ENCODE measurements around a stretch of chr9.

GRCh38 chr9:113526880-113527354 lies 63.4 kb downstream of the RGS3 start:
- PRO-cap: no peak

DNA sequence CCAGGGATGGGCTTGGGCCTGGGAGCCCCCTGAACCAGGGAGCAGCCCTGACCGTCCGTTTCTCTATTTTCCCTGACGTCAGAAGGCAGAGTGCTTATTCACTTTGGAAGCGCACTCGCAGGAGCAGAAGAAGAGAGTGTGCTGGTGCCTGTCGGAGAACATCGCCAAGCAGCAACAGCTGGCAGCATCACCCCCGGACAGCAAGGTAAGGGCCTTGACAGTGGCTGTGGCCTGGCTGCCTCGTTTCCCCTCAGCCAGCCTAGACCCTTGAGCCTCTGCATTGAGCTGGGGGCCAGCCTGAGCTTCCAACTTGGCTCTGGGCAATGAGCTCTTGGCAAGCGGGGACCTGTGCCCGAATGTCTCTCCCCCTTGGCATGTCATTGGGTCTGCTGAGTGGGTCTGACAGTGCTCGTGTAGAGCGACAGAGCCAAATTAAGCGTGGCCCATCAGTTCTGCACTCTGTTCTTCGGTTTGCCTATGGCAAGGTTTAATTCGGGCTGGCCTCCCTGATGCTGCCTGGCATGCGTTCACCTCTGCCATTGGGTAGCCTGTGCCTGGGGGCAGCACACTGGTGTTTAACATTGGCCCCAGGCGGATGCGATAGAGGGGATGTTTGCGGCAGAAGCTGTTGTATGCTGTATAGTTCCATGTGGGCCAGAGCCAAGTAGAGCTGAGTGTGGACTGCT lies 73.3 kb downstream of the RGS3 start:
- PRO-cap: no peak

DNA sequence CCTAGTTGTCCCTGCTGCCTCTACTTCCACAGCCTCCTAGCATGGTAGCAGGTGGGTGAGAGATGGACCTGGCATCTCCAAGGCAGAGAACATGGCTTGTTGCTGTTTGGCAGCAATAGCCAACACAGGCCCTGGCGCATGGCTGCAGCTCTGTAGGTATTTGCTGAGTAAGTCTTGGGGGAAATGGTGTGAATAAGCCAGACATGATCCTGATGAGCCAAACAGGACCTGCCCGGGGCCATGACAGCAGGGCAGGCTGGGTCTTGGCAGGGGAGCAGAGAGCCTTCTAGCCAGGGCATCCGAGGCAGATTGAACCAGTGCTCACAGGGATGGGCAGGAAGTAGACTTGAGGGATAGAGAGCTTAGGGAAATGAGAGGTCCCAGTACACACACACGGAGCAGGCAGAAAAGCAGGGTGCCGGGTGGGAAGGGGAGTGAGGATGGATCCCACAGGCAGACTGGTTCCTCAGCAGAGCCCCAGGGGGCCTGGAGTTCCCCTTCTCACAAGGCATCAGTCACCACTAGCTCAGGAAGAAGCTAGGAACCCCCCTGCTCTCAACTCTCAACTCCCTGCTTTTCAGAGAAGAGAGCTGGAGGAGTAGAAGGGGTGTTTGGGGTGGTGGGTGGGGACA lies 111.0 kb downstream of the RGS3 start:
- PRO-cap: no peak

DNA sequence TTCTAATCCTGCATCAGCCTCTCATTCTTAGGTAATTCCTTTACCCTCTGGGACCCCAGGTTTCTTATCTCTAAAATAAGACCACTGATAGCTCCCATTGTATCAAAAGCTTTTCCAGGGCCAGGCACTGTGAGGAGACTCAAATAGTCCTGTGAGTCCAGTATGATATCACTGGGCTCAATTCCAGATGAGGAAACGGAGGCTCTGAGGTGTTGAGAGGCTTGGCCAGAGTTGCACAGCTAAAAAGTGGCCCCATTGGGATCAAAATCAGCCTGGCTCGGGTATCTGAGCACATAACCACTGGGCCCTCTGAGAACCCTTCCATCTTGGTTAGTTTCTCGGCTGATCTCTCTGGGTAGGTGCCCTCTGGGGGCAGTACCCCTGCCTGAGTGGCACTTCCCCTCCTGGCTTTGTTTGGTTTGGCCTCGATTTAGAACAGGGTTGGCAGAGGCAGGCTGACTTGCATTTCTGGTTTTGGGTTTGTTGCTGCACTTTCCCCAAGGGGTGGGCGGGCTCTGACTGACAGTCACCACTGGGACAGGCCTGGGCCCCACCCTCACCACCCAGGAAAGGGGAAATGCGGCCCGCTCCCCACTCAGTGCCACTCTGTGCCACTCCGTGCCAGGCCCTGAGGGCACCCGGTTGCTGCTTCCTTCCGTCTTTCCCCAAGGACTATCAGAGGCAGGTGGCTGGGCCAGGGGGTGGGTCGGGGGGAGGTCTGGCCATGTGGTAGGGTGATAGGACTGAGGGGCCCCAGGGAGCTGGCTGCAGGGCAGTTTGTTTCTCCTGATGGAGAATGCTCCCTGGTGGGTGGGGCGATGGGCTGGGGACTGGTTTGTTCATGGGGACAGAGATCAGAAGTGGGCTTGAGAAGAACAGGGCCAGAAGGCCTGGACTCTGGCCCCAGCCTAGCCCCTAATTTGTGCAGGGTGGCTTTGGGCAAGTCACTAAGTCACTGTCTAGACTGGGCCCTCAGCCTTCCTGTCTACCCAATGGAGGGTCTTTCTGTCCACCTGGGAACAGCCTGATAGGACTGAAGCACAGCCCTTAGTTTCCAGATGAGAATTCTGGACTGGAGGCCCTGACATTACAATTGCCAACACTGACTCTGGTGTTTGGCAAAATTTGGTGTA lies 117.2 kb downstream of the RGS3 start:
- PRO-cap: bidirectional peak, plus-strand start at position 333 of the sequence, minus-strand start at position 350 of the sequence; bidirectional peak, plus-strand start at position 614 of the sequence, minus-strand start at position 421 of the sequence

- PRO-cap: no peak
Measured at GRCh38 chr9:113591423-113592179, 128.1 kb downstream of the RGS3 start.

- PRO-cap: no peak
Measured at GRCh38 chr9:113620126-113621114, 156.9 kb downstream of the RGS3 start.

GRCh38 chr9:113624804-113625220 lies 161.3 kb downstream of the RGS3 start:
- PRO-cap: no peak

- PRO-cap: no peak
Measured at GRCh38 chr9:113675382-113676034, 200.6 kb upstream of the ZNF618 start.

GRCh38 chr9:113878994-113879843 lies 3.1 kb downstream of the ZNF618 start:
- PRO-cap: no peak

- PRO-cap: no peak
Measured at GRCh38 chr9:113955178-113955844, 79.2 kb downstream of the ZNF618 start.

GRCh38 chr9:114038156-114038479 lies 40.0 kb downstream of the AMBP start:
- PRO-cap: no peak

GRCh38 chr9:114082435-114083069 lies 4.5 kb upstream of the AMBP start:
- PRO-cap: no peak

DNA sequence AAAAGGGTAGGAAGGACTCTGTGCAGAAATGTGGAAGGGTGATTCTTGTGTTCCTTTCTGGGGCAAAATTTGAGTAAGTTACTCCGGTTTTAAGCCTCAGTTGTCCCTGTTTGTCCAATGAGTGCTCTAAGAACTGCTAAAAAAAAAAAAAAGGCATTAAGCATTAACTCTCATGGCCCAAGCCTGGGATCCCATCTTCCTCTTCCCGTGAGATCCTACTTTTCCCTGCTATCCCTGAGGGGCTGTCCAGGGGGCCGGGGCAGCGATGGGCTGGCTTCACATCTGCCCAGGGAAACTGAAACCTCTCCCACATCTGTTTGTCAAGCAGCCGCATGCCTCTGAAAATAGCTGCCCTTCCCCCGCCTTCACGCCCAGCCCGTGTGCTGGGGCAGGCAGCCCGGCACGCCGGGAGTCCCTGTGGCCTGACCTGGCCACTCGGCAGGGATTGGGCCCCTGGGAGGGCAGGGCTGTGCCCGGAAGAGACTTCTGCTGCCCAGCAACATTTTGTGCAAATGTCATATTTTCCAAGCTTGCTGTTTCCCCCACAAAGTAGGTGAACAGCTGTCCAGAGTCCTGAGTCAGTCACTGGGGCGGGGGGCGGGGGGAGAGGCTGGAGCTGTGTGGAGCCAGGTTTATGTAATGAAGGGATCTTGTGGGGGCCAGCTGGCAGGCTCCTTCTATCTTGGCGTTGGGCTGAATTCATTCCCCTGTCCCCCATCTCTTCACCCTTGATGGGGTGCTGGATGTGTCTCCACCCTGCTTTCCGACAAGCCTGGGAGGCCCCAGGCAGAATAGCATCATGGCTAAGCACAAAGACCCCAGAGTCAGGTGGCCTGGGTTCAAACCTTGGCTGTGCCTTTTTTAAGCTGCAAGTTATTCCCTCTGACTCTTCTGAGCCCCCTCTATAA lies 8.2 kb downstream of the COL27A1 start:
- PRO-cap: no peak

GRCh38 chr9:114168391-114169209 lies 13.3 kb downstream of the COL27A1 start:
- PRO-cap: no peak

DNA sequence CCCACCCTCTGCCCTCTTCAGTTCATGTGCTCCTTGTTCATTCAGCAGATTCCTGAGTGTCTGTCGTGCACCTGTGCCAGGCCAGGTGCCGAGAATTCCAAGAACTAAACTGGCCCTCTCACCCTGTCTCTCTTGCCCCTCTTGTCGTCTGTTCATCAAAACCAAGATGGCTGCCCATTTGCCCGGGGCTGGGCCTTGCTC lies 65.6 kb upstream of the ORM1 start:
- PRO-cap: no peak

GRCh38 chr9:114315330-114315729 lies 7.6 kb upstream of the ORM1 start:
- PRO-cap: no peak

DNA sequence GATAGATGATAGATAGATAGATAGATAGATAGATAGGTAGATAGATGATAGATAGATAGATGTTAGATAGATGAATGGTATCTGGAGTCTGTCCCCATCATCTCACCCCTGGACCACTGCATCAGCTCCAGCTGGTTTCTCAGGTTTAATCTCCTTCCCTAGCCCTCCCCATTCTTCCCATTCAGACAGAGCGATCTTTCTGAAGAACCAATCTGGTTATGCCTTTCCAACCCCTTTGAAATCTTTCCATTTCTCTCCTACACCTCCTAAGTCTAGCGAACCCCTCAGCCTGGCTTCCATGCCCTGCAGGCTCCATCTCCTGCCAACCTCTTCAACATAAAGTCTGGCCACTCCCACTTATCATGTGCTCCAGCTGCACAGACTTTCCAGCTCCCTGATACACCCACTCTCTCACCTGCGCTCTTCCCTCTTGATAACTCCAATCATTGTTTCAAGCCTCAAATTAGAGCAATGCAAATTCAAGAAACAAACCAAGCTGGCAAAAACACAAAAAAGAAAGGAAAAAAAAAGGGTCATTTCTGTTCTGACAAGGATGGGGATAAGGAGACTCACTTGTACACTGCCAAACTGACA lies 3.8 kb upstream of the ORM1 start:
- PRO-cap: no peak

DNA sequence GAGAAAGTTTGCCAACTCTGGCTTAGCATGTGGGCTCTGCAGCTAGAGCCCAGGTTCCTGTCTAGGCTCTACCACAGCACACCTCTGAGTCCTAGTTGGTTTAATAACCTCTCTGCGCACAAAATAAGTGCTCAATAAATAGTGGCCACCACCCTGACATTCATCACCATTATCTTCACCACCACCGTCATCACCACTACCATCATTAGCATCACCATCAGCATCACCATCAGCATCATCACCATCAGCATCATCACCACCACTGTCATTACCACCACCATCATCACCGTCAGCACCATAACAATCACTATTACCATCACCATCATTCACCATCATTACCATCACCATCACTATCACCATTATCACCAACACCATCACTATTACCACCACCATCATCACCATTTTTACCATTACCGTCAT lies 18.3 kb downstream of the AKNA start:
- PRO-cap: no peak

GRCh38 chr9:114372954-114373562 lies 14.7 kb downstream of the AKNA start:
- PRO-cap: bidirectional peak, plus-strand start at chr9:114373280, minus-strand start at chr9:114373180; bidirectional peak, plus-strand start at chr9:114373504, minus-strand start at chr9:114373488

DNA sequence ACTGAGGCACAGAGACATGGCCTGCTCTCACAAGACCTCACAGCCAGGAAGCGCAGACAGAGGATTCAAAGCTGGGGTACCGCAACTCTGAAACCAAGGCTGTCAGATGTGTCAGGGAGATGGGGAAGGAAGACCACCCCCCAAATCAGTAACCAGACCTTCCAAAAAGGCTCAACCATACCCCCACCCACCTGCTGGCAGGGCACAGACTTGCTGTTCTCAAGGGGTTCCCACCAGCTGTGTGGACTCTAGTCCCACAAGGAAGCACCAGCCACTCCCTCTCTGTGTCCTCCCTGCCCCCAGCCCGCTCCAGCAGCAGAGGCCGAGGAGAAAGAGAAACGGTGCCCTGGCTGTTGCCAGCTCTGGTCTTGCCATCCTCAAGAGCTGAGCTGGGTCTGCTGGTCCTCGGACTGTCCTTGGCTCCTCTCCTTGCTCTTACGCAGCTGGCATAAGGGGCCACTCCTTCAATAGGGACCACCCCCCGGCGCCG lies 740 bp downstream of the AKNA start:
- PRO-cap: no peak